Temporal lobe (tissue), 2 donors: ENCODE data around the gene AOAH.

DNA sequence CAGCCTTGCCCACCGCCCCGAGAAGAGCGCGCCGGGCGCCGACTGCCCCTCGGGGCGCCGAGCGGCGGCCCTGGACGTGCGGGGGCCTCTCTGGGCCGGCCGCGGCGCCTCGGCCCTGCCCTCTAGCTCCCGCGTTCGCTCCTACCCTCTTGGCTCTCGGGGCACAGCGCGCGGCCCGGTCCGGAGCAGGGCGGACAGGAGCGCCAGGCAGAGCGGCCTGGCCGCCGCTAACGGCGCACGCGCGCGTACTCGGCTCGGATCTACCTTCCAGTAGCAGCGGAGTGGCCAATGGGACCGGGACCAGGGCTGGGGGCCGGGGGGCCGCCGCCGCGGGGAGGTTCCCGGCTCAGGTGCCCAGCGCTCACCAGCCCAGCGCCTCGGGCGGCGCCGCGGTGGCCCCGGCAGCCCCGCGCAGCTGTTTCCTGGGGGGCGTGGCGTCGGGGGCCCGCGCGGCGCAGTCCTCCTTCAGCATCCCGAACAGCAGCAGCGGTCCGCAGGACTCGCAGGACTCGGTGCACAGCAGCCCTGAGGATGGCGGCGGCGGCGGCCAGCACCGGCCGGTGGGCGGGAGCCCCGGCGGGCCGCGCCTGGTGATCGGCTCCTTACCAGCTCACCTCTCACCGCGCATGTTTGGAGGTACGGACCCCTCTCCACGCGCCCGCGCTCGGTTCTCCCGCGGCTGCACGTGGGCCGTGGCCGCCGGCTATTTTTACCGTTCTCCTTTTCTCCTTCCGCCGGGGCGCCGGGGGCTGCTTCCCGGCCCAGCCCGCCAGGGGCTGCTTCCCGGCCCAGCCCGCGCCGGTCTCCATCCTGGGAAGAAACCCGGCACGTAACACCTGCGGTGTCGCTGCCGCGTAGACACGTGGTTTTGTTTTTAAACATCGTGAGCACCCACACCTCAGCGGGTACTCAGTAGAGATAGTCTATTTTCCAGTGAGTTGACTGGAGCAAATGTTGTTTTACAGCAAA lies 162.9 kb downstream of the KBTBD2 start:
- RAMPAGE, long total RNA: no peak

DNA sequence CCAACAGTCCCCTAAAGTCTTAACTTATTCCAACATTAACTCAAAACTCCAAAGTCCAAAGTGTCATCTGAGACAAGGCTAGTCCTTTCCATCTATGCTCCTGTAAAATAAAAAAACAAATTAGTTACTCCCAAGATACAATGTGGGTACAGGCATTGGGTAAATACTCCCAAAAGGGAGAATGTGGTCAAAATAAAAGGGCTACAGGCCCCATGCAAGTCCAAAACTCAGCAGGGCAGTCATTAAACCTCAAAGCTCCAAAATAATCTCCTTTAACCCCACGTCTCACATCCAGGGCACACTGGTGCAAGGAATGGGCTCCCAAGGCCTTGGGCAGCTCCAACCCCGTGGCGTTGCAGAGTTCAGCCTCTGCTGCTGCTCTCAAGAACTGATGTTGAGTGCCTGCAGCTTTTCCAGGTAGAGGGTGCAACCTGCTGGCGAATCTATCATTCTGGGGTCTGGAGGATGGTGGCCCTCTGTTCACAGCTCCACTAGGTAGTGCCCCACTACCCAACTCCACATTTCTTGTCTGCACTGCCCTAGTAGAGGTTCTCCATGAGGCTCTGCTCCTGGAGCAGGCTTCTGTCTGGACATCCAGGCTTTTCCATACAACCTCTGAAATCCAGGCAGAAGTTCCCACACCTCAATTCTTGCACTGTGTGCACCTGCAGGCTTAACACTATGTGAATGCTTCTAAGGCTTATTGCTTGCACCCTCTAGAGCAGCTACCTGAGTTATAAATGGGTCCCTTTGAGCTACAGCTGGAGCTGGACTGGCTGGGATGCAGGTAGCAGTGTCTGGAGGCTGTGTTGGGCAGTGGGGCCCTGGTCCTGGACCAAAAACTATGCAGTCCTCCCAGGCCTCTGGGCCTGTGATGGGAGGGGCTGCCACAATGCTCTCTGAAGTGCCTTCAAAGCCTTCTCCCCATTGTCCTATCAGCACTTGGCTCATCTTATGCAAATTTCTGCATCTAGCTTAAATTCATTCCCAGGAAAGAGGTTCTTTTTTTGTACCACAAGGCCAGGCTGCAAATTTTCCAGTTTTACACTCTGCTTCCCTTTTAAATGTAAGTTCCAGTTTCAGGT lies 26.4 kb downstream of the KBTBD2 start:
- RAMPAGE, long total RNA: no peak

DNA sequence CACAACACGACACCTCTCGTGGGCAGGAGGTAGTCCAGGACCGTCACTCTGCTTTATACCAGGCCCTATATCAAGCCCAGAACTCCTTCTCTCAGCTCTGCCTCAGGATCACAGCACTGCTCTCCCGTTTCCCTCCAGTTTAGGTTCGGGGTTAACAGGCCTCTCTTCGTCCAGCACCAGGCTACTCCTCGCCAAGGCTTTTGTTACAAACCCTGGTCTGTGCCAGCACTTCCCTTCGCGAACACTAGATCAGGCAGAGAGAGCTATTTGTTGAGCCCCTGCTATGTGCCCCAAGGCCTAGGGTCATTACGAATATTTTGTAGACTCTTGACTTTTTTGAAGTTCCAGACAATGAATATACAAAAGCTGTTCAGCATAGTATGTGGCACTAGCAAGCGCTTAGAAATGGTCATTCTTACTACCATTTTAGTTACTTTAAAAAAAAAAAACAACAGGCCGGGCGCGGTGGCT lies 1.5 kb downstream of the FKBP9 start:
- RAMPAGE, long total RNA: no peak

DNA sequence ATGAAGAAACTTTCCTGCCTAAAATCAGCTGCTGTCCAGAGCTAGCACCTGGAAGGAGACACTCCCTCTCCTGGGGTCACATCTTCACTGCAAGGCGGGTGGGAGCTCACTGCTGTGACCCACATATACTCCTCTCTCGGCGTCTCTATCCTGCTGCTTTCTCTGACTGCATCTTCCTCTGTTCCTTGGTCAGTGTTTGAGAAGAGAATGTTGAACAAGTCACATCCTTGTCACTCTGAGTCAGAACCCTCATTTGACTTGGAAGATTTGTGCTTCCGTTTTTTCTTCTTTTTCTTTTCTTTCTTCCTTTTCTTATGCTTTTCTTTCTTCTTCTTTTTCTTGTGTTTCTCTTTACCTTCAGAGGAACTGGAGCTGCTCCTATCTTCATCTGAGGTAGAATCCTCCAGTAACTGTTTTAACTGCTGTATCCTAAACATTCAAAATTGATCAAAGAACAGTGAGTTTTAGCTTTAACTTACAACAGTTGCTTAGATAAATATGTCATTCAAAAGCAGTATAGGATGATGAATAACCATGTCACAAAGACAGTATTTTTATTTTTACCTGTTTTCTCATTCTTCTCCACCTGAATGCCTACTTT lies 14.1 kb downstream of the RP9 start:
- RAMPAGE, long total RNA: no peak

- RAMPAGE, long total RNA: no peak
Observed at GRCh38 chr7:33630683-33631157, 274.6 kb upstream of the BMPER start.

GRCh38 chr7:35092745-35093084 lies 55.4 kb upstream of the DPY19L1 start:
- RAMPAGE, long total RNA: no peak

DNA sequence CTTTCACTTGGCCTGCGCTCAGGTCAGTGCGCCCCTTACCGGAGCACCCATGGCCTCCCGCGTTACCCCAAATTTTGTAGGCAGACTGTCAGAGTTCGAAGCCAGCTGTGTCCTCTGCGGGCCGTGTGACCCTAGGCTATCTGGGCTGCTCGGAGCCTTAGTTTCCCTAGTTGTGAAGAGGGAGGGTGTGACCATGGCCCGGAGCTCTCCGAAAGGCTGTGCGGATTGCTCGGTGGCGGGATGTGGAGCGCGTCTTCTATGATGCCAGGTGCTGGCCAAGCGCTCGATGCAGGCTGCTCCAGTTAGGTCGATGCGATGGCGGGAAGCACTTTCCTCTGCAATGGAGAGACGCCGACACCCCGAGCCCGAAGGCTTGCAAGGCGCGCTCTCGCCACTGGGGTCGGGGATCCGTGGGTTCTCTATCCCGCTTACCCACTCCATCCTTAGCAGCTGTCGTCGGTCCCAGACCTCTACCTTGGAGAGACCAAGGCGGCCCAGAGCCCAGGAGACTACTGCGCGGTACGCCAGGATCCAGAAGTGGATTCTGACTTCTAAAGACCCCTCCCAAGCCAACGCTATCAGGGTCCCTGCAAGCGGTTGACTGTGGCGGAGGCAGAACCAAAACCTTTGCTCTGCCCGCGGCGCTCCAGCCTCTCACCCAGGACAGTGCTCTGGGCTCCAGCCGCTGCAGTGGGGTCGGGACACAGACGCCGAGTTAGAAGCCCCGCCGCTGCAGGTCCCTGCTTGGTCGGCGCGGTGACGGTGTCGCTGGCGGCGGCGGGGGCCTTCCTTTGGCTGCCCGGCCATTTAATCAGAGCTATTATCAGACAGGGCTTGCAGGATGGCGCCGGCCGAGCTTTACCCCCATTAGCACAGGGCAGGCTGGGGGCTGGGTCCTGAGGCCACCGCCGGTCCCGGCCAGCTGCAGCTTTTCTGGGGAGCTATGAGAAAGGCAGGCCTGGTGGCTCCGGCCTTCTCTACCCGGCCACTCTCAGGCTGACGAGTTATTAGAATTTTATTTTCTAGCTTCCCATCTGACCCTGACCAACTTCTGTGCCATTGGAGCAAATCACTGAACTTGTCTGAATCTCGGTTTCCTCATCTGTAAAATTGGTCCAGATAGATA lies 7.8 kb upstream of the TBX20 start:
- RAMPAGE, long total RNA: no peak

DNA sequence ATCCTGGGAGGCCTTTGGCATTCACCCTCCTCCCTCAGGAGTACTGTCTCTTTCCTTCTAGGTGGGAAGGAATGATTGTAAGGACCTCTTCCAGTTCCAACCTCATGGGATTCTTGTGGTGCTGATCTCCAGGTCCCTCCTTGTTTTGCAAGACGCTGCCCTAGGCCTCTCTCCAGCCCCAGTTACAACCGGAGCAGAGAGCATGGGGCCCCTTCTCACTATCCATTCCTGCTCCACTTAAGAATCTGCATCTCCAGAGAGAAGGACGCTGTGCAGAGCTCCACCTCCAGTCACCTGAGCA lies 132.8 kb upstream of the TBX20 start:
- RAMPAGE, long total RNA: no peak

GRCh38 chr7:35981600-35981890 lies 171.5 kb upstream of the EEPD1 start:
- RAMPAGE, long total RNA: no peak

DNA sequence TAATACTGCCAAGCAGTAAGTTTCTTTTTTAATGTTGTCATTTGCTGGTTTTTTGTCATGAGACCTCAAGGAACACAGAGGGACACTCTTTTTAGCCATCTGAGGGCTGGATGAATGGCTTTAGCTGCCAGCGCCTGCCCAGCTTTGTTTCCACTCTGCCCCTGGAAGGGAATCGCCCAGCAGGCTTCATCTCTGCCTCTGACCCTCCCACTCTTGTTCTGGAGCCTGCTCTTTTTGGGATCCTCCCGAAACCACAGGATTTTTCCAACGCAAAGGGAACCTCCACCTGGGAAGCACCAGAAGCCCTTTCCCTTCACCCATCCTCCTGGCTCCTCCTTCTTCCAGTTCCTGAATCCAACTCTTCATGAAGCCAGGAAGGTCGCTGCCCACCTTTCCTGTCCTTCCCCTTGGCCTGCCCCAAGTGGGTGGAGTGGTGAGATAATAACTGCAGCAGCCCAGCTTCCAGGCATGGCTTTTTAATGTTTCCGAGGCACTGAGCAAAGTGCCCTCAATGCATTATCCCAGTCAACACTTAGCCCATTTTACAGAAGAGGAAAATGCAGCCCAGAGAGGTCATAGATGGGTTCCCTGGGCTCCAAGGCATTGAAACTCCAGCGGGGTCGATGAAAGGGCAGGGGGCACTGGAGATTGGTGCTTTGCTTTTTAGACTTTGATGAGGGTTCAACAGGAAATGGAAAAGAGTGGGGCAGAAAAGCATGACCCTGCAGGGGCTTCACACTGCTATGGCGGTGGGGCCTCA lies 70.8 kb upstream of the EEPD1 start:
- RAMPAGE, long total RNA: no peak

DNA sequence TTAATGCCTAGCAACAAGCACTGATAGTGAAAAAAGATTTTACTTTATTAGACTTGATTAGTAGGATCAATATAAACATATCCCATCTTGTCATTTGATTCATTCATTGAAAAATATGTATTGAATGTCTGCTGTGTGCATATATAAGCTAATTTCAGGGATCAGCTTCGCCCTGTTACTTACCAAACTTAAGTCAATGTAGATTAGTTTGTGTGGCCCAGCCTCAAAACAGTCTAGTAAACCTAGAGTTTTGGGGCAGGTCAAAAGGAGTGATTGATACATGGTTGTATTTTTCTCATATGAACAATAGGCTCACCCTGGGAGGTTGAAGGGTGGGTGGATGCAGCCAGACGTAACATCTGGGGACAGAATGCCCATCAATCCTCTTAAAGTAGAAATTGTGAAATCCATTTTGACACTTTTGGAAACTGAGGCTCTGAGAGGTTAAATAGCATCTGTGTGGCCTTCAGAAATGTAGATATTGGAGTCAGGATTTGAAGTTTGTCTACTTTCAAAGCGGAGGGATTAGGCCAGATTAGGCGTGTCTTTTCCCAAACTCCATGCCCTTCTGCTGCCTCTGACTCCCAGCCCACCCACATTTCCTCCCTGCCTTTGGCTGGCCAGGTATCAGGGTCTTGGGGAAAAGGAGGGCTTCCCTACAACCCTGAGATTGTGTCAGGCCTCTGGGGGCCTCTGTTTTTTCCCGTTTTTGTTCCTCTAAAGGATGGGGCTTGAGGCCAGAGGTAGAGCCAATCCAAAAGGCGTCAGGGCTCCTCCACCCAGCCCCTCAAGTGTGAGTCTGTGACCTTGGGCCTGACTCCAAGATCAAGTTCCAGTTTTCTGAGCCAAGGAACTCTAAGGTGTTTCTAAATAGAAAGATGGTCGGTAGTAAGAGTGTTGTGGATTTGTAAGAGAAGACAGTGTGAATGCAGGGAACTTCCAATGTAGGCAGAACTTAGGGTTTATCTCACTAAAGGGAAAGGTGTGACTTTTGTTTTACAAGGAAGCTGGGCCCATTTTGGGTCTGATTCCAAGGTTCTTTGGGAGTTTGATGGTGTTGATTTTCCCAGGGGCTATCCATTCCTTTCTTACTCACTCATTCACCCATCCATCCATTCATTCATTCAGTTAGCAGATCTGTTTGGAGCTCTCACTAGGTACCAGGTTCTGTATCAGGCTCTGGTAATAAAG lies 6.4 kb downstream of the EEPD1 start:
- RAMPAGE, long total RNA: no peak

- RAMPAGE, long total RNA: no peak
Observed at GRCh38 chr7:36192036-36192661, 39.1 kb downstream of the EEPD1 start.

- RAMPAGE, long total RNA: no peak
Observed at GRCh38 chr7:36226850-36227734, 74.0 kb downstream of the EEPD1 start.

GRCh38 chr7:36517260-36517602 lies 127.6 kb downstream of the ANLN start:
- RAMPAGE, long total RNA: no peak

DNA sequence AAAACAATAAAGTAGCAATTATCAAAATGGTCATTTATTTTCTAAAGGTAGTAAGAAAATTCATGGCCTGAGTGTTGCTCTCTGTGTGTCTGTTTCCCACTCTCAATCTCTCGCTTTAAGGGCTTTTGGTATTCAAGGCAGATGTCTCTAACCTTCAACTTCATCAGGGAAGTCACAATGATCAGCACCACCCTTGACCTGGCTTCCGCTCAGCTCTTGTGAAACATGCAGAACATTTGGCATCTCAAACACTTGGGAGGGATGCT lies 129.9 kb downstream of the AOAH start:
- RAMPAGE, long total RNA: no peak

GRCh38 chr7:36724051-36724930 lies at the start of gene AOAH:
Gene AOAH (minus strand): TSS chr7:36724494.
- RAMPAGE, long total RNA: no peak

GRCh38 chr7:37311354-37312028 lies 137.2 kb downstream of the ELMO1 start:
- RAMPAGE, long total RNA: no peak

DNA sequence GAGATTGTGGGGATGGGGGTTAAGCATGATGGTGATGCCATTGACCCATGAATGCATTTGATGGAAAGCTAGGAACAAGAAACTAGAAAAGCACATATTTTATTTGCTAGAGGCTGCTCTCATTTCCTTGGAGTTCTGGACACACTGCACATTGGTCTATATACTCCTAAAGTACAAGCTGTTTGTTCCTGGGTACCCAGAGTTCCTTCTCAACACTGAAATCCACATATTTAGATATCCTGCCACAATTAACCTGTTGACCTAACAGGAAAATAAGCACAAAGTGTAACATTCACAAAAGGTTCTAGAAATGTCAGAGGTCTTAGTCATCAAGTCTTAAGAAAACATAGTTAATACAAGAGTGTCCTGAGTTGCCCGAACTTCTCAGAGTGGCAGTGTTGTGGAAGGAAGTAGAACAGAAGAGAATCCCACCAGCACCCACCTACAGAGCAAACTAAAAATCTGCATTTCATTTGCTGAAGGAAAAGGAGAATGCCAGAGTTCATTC lies 115.6 kb downstream of the ELMO1 start:
- RAMPAGE, long total RNA: no peak

DNA sequence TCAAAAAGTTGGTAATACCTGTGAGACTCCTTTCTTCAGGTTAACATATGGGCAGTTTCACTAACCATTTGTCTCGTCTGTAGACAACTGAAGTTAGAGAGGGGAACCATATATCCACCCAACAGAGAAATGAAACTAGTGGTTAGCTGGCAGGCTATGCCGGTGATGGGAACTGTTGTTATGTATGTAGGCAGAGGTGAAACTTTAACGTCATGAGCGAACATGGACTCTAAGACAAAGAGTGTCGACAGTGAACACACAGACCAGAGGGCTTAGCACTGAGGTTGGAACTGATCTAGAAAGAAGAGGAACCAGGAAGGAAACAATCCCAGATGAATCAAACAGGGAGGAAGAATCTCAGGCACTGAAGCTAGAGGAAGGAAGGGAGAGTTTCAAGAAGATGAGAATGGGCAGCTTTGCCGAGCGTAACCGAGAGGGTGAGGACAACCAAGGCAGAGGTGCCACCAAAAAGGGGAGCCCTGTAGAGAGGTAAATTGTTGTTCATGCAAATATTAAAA lies 112.3 kb downstream of the ELMO1 start:
- RAMPAGE, long total RNA: no peak

GRCh38 chr7:37390051-37390389 lies 58.6 kb downstream of the ELMO1 start:
- RAMPAGE, long total RNA: no peak